Non-pigmented ciliary epithelial cell (primary cell): ENCODE measurements around the gene P2RY12.

DNA sequence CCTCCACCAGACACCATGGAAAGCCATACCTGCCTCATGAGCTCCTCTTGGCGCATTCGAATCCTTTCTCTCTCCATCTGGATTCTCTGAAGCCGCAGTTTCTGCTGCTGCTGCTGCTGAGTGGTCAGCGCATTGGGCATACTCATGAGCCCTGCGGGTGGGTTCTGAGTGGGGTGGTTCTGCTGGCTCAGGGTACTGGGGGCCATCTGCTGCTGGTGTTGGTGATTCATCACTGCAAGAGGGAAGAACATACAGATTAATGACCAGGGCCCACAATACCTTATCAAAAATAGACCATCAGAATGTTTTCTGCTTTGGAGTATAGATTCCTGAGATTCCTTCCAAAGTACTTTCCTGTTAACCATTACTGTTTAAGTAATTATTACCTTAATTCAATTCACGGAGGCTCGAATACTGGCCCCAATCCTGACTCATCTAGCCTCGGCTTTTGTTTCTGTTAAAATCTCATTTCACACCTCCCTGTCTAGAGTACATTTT is 67.9 kb downstream of the TM4SF4 start:
- RRBS: no CpG with 5 or more reads among the region's 8 CpGs

- RRBS: no CpG with 5 or more reads among the region's 5 CpGs
Measured at GRCh38 chr3:149609419-149610261, 48.2 kb downstream of the WWTR1 start.

- RRBS: no CpG with 5 or more reads among the region's 2 CpGs
Measured at GRCh38 chr3:149650534-149651302, 7.1 kb downstream of the WWTR1 start.

DNA sequence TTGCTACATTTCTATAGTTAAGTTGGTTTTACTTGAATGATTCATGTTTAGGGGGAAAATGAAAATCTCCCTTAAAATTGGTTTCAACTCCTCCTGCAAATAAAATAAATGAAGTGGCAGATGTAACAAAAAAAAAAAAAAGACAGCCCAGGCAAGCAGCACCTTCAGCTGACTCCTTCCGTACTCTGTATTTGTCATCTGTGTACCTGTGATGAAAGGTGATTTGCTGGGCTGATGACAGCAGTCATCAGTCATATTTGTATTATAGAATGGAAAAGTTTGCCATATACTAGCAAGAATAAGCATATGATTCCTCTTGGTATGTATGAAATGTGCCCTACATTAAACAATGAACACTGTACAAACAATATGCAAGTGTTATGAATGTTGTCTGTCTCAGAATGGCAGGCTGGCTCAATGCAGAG is 44.1 kb upstream of the WWTR1 start:
- RRBS: no CpG with 5 or more reads among the region's 1 CpG

DNA sequence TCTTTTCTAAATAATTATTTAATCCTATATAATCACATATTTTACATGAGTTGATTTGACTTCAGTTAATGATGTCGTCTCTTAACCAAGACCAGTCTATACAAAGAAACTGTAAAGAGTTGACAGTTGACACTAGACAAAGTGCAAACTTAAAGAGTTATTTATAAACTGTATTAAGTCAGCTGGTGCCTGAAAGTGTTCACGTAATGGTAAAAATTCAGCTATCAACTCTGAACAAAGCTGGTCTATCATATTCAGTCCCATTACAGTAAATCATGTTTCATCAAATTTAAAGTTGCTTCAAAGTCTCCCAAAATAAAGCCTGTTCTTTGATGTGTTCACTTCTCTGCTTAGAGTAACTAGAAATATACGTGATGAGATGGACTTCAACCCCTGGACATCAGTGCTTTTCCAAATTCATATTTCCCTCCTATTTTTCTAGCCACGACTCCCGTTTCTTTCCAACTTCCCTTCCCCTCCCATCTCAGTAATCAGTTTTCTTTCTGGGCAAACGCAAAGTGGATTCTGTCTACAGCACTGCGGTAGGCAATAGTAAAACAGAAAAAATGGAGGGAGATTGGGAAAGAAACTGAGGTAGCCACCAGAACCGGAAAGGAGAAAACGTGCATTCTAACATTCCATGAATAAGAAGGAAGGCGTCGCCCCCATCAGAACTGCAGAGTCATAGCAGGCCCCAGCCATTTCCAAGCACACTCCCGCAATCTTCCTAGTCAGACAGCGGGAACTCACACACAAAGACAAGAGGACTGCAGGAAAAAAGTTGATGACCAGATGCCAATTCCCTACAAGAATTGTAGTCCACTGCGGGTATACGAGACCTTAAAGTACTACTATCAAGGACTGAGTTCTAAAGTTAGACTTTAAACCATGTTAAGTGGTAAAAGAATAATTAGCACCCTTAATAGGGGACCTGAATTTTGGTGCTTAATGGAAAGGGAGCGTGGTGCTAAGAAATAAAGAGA is 1.7 kb downstream of the PFN2 start:
- RRBS: no CpG with 5 or more reads among the region's 16 CpGs

GRCh38 chr3:150062309-150063017 is 91.8 kb upstream of the PFN2 start:
- RRBS: no CpG with 5 or more reads among the region's 8 CpGs

DNA sequence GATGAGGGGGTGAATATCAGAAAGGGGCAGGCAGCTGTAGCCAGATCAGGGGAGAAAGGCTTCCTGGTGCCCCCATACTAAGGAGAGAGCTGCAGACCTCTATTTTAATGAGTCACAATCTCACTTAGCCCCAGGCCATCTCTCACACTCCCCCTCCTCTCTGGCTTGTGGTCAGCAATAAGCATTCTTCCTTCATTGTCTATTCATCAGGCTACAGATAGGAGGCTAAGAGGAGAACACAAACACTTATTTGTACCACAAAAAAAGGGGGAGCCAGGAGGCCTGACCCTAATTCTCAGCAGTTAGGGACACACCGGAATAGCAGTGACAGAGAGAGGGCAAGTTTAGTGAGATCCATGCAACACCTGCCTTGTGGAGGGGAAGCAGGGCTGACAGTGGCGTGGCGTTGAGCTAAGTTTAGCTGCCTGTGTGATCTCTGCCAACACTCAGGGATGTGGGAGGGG is 192.0 kb upstream of the TSC22D2 start:
- RRBS: no CpG with 5 or more reads among the region's 3 CpGs

DNA sequence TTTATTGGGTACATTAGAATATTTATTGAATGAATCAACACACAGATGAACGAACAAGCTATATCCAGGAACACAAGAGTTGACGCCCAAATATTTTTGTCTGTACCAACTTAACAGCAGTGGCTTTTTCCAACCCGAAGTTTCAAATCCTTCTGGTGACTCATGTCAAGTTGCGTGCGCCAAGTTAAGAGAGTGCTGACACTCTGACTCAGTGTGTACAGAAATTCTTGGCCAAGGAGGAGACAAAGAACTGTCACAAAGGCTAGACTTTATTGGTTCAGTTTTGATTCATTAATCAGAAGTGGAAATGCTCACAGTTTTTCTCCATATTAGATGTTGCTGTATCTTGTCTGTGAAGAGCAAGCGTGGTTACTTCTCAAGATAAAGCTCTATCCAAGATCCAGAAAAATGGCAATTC is 59.6 kb upstream of the TSC22D2 start:
- RRBS: no CpG with 5 or more reads among the region's 6 CpGs

DNA sequence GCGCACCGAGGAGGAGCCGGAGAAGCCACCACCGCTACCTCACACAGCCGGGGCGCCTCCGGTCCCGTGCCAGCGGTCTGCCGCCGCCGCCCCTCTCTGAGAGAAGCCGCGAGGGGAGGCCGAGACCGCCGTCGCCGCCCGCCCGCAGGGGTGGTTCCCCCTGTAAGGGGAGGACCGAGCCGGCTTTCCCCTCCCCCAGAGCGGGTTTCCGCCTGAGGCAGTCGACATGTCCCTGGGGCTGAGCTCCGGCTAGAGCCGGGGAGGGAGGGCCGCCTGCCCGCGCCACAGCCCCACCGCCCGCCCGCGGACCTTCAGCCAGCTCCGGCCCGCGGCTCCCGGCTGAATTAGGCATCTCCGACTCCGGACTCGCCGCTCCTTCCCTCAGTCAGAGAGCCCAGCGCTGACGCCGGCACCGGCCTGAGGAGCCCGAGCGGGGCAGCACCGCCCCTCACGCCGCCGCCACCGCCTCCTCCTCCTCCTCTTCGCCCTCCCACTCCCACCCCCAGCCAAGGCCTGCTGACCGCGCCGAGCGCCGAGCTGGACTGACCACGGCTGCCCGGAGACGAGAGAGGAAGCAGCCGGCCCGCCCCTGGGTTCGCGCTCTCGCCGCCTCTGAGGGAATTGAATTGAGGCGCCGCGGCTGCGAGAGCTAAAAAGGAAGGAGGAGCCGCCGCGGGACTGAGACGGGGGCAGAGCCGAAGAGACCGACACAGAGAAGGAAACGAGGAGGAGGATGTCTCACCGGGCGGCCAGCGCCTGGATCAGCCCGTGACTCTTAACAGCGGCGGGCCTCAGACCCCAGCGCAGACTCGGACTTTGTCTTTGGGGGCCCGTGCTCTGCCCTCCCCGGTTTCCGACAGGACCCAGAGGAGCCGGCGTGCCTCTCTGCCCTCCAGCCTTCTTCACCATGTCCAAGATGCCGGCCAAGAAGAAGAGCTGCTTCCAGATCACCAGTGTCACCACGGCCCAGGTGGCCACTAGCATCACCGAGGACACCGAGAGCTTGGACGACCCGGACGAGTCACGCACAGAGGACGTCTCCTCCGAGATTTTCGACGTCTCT is 677 bp downstream of the TSC22D2 start:
- RRBS: 2% methylated on average over 31 of the region's 105 CpGs

- RRBS: no CpG with 5 or more reads among the region's 3 CpGs
Measured at GRCh38 chr3:150699135-150699727, 4.5 kb downstream of the ERICH6 start.

GRCh38 chr3:150724041-150724405 is 20.3 kb upstream of the ERICH6 start:
- RRBS: no CpG with 5 or more reads among the region's 7 CpGs

GRCh38 chr3:150751700-150752388 is 11.1 kb downstream of the SIAH2 start:
- RRBS: no CpG with 5 or more reads among the region's 6 CpGs

- RRBS: no CpG with 5 or more reads among the region's 5 CpGs
Measured at GRCh38 chr3:150759106-150759964, 3.6 kb downstream of the SIAH2 start.

DNA sequence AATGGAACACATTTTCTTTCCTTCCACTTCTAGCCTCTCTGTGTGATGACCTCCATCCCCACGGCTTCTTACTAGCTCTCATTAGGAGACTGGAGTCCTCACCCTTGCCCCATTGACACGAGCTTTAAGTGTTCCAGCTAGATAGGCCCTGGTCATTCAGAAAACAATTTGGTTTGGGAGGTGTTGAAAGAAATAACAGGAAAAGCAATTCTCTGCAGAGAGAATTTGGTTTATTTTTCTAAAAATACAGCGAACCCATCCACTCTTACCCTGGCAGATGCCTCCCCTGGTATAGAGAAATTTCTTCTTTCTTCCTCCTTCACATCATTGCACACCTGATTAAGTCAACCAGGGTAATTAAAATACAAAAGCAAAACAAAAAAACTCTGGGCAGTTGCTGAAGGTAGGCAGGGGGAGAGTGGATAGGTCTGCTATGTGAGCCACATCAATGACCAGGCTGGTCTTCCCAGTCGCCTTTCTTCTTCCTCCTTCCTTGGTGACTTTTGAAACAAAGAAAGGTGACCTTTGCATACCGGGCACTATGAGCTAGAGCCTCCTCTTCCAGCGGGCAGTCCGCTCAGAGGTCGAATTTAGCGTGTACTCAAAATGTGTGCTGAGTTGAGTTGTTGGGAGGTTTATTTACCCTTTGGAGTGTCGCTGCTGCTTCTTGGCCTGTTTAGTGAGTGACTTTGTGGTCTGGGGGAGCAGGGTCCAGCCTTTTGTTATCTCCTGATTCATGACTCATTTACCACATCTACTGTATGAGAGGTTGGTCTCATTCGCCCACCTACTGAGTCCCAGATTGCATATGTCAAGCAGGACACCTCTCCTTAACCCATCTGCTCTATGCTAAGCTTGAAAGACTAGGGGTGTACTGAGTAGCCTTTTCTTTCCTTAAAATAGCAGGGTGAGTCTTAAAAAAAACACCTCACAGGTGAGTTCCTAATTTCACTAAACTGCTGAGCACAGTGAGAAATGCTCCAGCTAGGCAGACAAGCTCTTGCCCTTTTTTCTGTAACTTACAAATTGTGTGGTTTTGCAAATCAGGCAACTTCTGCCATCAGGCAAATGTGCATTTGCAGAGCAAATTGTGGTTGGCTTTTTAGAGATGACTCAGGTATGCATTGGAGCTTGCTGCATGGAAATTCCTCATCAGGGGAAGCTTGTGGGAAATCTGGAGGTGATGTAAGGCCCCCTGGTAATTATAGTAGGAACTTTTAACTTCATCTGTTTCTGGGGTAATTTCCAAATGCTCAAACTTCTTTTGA is 3.0 kb upstream of the SIAH2 start:
- RRBS: no CpG with 5 or more reads among the region's 11 CpGs

- RRBS: no CpG with 5 or more reads among the region's 6 CpGs
Measured at GRCh38 chr3:150797922-150798965, 35.3 kb upstream of the SIAH2 start.

GRCh38 chr3:150972905-150973178 is 315 bp upstream of the CLRN1 start:
- RRBS: no CpG with 5 or more reads among the region's 2 CpGs

DNA sequence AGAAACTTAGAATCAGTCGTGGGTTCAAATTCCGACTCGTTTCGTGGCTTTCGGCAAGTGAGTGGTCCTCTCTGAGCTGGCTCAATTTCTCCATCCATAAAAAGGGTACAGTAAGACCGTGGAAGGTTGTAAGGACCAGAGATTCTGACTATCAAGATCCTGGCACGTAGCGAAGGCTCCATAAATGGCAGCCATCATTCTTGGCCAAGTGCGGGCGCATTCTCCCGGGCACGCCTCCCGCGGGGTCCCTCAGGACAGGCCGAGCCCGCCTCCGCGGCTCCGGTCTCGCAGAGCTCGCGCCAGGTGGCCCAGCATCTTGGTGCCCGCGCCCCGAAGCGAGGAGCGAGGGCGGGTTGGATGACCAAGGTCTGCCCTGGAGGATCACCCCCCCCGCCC is 467 bp upstream of the MED12L start:
- RRBS: 2% methylated on average over 9 of the region's 29 CpGs

GRCh38 chr3:151187809-151188358 is 15.1 kb downstream of the GPR171 start:
- RRBS: no CpG with 5 or more reads among the region's 7 CpGs

GRCh38 chr3:151384488-151385280 is at the start of gene P2RY12:
Gene P2RY12, minus strand, starts transcription at chr3:151384753.
- RRBS: no CpG with 5 or more reads among the region's 7 CpGs

DNA sequence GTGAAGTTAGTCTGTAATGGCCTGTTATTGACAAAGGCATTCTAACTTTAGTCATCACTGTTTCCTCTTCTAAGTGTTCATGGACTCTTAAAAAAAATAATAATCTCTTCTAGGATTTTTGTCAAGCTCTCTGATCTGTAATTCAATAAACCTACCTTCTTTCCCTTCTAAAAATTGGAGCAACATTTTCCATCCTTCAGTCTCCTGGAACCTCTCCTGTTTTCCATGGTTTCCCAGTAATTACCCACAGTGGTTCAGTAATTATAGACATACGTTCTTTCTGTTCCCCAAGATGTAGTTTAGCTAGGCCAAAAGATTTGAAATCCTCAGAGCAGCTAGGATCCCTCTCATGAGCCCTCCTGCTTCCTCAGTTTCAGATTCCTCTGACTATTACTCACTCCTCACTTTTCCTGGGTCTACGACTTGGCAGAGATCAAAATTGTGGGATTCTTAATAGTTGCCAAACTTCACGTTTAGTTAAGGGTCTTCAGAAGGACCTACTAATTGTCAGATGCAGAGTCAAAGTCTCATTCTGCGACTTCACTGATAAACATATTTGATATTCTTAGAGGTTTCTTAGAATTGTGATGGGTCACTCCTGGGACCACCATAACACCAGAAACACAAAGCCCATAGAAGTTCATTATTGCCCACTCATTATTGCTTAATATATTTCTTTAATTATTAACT is 76.9 kb upstream of the IGSF10 start:
- RRBS: no CpG with 5 or more reads among the region's 4 CpGs